Sciatic nerve (tissue), 1 donor: ENCODE measurements around the gene FOSL2.

- PRO-cap = bidirectional peak, plus-strand start at chr2:28392858, minus-strand start at chr2:28392628
These were observed at the start of gene FOSL2 for GRCh38 chr2:28392761-28393241. TSS of gene FOSL2 (plus strand) at chr2:28392858.

DNA sequence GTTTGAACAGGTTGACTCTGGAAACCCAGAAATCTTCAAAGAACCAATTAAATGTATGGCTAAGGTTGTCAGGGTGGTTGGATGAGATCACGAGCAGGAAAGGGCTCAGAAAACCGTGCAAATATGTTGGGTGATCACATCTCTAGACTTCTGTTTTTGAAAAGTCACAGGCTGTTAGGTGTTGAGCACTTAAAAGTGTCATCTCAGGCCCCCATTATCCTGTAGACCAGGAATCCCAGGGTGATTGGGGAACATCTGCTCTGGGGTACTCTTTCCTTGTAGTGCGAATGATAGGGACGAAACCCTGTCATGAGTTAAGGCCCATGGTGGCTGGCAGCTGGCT lies 25.0 kb downstream of the FOSL2 start:
- PRO-cap = no peak

- PRO-cap = no peak
These were observed 44.7 kb downstream of the FOSL2 start for GRCh38 chr2:28437096-28437994.

DNA sequence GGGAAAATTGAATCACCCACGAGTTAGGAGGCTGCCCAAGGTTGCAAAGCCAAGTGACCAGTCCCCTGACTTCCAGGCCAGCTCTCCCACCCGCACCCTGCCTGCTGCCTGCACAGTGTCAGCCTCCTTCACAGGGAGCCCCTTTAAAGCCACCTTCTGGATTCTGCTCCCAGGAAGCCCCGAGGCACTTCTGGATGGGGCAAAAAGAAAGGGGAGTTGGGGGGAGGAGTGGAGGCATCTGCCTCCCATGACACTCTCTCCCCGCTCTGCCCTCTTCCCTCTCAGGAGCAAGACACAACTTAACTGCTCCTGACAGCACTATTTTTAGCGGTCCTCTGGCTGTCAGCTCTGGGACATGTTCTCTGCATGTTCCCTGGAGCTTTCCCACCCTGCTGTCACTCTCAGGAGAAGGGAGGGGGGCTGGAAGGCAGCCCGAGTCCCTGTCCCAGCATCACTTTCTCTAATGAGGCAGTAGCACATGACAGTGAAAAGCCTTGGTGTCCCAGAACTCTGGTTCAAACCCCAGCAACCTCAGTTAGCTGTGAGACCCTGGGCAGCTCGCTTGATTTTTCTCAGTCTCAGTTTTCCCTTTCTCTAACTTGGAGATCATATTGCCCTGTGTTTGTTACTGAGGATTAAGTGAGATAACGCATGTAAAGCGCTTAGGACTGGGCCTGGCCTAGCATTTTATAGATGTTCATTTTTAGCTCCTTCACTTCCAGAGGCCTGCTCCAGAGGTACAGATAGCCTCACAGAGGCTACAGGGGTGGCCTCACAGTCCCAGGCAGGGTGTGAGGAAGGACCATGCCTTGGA lies 32.4 kb downstream of the PLB1 start:
- PRO-cap = no peak

DNA sequence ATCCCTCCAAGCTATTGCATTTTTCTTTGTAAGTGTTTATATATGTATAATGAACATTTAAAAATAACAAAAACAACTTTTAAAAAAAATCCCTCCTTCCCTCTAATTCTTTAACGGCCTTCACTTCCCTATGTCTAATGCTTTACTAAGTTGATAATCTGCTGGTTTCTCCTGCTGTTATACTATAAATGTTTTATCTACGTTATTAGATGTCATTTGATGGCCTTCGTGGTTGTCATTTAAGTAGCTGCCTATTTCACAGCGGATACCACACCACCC lies 51.9 kb downstream of the PLB1 start:
- PRO-cap = no peak

GRCh38 chr2:28623576-28623813 lies 127.6 kb downstream of the PLB1 start:
- PRO-cap = no peak

- PRO-cap = no peak
These were observed 107.5 kb upstream of the PPP1CB start for GRCh38 chr2:28643772-28644796.

- PRO-cap = no peak
These were observed 102.2 kb upstream of the PPP1CB start for GRCh38 chr2:28649420-28649896.

DNA sequence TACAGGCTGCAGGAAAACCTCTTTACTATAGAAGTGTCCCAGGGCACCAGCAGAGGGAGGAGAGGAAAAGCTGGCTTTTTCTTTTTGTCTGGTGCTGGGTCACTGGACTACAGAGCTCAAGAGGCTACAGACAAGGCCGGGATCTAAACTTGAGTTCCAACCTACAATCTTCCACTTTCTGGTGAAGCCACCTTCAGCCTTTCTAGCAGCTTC lies 88.2 kb upstream of the PPP1CB start:
- PRO-cap = no peak

GRCh38 chr2:28683155-28683934 lies 68.3 kb upstream of the PPP1CB start:
- PRO-cap = unidirectional peak, minus-strand start at chr2:28683557

- PRO-cap = no peak
These were observed 11.9 kb downstream of the WDR43 start for GRCh38 chr2:28905995-28907221.

DNA sequence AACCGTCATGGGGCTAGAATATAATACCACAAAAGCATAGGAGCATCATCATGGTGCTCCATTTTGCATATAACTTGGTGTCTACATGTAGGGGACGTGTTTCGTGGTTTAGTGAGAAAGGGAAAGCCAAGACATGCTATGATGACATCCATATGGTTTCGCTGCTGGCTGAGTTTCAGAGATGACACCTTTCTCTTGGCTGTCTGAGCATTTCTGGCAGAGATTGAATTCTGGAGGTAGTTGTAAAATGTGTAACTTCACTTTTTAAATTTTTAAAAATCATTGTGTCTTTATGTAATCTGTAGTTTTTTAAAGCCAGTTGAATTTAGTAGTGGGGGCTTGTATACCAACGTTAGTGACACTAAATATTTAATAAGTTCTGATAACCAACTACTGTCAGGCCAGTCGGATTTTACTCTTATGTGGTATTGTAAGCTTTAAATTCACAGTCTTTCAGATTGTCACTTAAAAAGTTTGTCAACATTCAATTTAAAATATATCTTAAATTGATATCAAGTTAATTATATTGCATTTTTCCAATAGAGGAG lies 32.5 kb downstream of the WDR43 start:
- PRO-cap = no peak

DNA sequence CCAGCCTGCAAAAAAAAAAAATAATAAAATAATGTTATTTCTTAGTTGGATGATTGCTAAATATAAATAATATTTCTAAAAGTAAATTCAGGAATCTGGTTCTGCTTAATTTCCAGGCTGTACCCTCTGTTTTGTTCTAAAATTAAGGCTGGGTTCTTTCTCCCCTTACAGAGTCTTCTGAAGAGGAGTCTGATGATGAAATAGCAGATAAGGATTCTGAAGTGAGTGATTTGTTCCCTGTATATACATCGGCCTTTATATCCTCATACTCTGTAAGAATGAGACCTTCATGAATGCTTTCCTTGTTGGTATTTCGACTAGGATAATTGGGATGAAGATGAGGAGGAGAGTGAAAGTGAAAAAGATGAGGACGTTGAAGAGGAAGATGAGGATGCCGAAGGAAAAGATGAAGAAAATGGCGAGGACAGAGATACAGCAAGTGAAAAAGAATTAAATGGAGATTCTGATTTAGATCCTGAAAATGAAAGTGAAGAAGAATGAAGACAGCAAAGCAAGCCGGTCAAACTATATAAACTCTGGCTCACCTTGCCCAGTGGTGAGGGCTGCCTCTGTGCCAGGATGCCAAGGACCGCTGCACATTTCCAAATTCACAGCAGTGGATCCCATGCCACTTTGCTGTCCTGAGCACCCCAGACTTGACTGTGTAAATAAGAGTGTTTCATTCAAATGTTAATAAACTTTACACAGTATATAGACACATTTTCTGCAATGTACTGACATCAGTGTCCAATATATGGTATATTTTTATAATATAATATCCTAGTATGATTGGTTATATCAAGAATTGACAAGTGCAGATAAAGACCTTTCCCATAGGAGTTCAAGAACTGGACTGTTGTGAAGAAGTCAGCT lies 34.6 kb upstream of the TOGARAM2 start:
- PRO-cap = no peak

- PRO-cap = no peak
These were observed 33.9 kb upstream of the TOGARAM2 start for GRCh38 chr2:28947152-28947674.

GRCh38 chr2:28976466-28977054 lies 4.5 kb upstream of the TOGARAM2 start:
- PRO-cap = no peak

GRCh38 chr2:28991199-28991524 lies 10.1 kb downstream of the TOGARAM2 start:
- PRO-cap = no peak

DNA sequence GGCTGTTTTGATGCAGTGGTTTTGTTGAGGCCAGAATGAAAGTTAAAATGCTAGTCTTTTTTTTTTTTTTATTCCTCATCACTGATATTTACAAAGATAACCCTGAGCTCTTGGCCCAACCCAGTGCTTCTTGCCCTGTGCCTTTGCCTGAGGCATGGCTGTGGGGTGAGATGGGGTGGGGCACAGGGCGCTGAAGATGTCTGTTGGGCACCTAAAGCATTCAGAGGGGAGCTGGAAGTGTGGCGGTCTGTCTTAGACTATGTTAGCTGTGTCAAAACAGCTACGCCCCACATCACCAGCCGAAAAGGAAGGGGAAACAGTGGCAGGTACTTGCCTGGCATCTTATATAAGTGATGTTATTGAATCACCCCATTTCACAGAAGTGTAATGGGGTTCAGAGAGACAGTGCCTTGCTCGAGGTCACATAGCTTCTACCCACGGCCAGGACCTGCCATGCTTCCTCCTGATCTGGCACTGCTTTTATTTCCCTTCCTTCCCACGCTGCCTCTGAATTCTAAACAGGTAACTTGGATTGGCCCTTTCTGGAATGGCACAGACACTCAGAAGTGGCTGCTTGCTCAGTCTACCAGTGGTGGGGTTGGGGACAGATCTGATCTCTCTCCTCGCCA lies 20.8 kb downstream of the TOGARAM2 start:
- PRO-cap = no peak

DNA sequence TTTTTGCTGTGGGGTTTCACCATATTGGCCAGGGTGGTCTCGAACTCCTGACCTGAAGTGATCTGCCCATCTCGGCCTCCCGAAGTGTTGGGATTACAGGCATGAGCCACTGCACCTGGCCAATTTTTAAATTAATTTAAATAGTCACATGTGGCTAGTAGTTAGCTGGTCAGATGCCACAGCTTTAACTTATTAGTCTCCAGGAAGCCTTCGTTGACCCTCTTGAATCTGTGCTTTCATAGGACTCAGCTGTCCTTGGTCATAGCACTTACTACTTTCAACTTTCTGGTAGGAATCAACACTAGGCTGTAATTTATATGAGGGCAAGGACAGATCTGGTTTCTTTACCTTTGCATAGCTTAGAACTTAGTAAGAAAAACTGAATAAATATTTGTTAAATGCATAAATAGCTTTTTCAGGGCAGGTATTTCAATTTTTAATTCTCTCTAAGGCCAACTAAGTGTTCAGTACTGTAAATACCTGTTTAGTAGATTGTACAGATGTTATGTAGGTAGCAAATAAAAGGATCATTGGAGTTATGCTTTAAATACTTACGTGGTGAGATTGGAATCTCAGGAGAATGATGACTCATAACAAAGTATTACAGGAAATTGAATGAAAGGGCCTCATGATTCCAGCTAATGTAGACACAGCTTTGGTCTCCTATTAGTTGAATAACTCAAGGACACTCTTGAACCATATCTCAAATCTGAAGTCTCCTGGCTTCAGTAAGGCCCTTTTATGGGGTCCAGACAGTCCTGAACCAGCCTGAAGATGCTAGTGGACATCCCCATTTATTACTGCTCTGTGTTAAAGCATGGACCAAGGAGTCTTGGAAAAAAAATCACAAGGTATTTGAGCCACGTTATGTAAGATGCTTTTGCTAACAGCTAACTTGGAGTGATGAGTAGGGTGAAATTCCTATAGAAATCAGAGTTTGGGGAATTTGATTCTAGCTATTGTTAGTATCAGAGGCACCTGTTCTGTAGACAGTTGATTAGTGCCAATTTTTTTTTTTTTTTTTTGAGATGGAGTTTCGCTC lies 2.6 kb downstream of the CLIP4 start:
- PRO-cap = no peak

DNA sequence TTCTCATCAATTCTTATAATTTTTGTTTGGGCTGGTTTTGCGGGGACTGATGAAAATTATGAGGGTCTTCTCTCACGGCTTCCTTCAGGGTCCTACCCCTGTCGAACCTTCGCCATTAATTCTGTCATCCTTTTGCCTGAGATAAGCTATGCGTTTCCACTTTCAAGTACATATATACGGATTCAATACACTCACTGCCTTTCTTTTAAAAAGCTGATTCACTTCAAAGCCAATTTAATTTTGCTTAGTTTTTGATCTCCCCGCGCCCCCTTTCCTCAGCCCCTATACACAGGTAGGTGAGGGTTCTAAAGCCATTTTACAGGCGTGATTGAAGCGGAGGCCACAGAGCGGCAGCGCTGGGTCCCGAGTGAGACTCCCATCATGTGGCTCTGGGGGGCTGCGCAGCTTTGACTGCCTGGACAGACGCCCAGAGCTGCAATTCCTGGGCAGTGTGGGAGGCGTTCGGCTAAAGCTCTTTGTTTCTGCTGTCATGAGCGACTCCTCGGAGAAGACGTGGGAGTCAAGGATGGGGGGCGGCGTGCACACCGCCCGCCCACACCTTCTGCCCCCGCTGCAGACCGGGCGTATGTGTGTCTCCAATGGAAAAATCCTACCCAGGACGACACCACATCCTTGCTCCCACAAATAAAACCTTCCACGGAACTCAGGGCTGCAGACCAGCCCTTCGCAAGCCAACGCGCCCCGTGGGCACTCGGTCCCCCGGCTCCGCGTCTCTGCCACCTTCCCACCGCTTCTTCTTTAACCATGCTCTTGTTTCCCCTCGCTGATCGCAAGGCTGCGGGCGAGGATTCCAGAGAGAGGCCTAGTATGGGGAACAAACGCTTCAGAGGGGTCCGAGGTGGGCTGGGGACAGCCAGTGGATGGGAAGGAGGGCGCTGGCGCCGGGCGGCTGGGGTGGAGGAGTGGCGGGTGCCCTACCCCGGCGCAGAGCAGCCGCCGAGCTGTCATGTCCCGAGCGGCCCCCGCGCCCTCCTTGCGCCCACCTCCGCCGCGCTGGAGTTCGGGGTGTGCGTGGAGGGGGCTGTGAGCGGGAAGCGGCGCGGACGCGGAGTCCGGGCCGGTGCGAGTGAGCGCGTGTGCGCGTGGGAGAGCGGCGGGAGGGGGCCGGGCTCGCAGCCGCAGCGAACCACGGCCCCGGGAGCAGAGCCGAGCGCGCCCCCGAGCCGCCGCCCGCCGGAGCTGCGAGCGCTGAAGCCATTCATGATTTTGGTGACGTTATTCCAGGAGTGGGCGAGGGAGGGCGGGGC lies 694 bp upstream of the LBH start:
- PRO-cap = bidirectional peak, plus-strand start at position 491 of the sequence, minus-strand start at position 383 of the sequence; bidirectional peak, plus-strand start at position 814 of the sequence, minus-strand start at position 736 of the sequence; bidirectional peak, plus-strand start outside the sequence, minus-strand start at position 1,083 of the sequence

- PRO-cap = no peak
These were observed 43.5 kb upstream of the LCLAT1 start for GRCh38 chr2:30403553-30403927.